GM12891 (cell line): ENCODE measurements around the genes POLR3H, SREBF2 and NAGA.

DNA sequence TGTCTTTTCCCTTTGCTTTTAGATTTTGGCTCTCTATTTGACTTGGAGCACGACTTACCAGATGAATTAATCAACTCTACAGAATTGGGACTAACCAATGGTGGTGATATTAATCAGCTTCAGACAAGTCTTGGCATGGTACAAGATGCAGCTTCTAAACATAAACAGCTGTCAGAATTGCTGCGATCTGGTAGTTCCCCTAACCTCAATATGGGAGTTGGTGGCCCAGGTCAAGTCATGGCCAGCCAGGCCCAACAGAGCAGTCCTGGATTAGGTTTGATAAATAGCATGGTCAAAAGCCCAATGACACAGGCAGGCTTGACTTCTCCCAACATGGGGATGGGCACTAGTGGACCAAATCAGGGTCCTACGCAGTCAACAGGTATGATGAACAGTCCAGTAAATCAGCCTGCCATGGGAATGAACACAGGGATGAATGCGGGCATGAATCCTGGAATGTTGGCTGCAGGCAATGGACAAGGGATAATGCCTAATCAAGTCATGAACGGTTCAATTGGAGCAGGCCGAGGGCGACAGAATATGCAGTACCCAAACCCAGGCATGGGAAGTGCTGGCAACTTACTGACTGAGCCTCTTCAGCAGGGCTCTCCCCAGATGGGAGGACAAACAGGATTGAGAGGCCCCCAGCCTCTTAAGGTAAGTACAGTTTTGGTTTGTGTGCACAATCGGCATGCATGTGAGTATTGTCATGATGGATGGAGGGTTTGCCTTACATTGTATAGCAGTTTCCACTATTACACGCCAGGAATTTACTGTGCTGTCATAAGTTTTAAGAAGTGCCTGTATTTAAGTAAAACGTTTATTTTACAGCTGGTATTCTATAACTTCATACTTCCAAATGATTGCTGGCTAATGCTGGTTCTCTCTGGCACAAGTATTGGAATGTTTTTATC is 25.0 kb downstream of the EP300 start:
- RRBS: no CpG with 5 or more reads among the region's 10 CpGs

DNA sequence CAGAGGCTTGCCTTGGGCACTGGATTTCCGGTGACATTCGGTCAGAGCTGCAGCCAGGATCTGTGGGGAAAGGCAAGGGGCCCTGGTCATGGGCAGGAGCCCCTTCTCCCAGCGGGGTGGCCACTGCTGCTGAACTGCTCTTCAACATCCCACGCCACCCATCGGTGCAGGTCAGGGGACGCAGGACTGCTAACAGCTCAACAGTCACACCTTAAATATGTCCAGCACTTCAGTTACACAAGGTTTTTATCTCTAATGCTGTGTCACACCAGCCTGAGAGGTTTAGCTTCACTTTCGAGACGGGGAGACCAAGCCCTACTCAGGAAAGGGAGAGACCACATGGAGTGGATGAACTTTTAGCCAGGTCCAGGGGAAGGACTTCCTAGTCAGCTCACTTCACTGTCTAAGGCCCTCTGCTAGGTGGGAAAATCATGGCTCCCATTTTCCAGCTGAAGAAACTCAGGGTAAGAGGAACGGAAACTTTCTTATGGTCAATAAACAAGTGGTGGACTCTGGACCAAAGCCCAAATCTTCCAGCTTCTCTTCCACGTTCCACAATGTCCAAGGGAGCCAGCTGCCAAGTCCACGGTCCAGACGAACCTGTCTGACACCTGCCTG is 20.9 kb upstream of the CHADL start:
- RRBS: no CpG with 5 or more reads among the region's 12 CpGs

- RRBS: no CpG with 5 or more reads among the region's 5 CpGs
These were observed 37.3 kb upstream of the TEF start for GRCh38 chr22:41344463-41344872.

DNA sequence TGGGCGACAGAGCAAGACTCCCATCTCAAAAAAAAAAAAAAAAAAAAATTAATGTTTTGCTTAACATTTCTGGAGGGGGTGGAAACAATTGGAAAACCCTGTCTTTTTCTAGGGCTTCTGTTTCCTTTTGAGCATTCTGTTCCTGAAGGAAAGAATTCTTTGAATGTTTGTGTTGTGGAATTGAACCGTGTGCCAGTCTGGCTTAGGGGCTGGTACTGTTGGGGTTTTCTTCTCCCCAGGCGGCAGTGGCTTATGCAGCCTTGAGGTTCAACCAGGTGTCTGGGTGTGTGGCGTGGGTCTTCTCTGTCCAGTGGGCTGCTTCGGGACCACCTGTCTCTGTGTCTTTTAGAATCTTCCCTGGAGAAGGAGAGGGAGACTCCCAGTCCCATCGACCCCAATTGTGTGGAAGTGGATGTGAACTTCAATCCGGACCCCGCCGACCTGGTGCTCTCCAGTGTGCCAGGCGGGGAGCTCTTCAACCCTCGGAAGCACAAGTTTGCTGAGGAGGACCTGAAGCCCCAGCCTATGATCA is 12.1 kb downstream of the TEF start:
- RRBS: no CpG with 5 or more reads among the region's 11 CpGs

DNA sequence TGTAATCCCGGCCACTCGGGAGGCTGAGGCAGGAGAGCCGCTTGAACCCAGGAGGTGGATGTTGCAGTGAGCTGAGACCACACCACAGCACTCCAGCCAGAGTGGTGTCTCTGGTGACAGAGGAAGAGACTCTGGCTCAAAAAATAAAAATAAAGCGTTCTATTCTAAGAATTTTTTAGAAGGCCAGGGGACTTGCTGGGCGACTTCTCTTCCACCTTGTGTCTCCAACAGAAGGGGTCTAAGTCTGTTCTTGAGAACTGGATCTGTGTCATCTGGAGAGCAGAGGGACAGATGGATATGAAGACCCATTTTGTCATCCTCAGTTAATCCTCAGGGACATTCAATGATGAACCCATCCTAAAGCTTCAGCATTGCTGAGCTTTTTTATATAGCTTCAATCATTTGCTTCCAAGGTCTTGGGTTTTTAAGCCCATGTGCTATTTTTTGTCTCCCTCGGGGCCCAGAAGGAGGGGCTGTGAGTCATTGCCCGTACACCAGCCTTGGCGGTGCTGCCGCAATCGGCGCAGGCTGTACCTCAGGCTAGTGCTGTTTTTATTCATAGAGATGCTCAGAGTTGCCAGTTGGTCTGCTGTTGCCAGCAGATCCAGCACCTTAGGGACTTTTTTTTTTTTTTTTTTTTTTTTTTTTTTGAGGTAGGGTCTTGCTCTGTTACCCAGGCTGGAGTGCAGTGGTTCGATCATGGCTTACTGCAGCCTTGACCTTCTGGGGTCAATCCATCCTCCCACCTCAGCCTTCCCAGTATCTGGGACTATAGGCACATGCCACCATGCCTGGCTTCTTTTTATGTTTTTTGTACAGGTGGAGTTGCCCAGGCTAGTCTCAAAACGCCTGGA is 35.4 kb downstream of the ACO2 start:
- RRBS: no CpG with 5 or more reads among the region's 13 CpGs

GRCh38 chr22:41543906-41545162 is at the start of gene POLR3H:
TSS of gene POLR3H (minus strand) at chr22:41544470.
- RRBS: 1% methylated on average over 15 of the region's 94 CpGs

GRCh38 chr22:41695116-41696420 is 3.7 kb upstream of the MEI1 start:
- RRBS: no CpG with 5 or more reads among the region's 12 CpGs

GRCh38 chr22:41833057-41833393 is at the start of gene SREBF2:
TSS of gene SREBF2 (plus strand) at chr22:41833105.
- RRBS: under 1% methylated on average over 13 of the region's 42 CpGs

DNA sequence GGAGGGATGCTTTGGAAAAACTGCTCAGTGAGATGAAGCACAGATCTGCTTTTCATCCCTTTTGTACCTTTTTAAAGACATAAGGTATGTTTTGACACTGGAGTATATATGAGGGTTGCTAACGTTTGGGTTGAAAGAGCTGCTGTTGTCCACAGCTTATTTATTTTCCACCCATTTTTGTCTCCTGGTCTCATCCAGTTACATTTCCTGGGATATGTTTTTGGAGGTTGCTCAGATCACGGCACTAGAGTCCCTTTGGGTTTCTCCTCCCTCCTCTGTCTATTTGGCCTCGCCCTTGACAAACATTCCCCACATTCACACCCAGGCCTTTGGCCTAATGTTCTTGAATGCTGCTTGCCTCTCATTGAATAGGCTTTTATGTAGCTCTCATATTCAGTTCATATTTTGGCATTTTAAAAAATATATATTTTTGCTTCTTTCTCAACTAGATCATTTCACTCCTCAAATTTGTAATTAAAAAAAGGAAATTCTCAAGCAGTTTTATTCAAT is 8.4 kb downstream of the SREBF2 start:
- RRBS: no CpG with 5 or more reads among the region's 3 CpGs

DNA sequence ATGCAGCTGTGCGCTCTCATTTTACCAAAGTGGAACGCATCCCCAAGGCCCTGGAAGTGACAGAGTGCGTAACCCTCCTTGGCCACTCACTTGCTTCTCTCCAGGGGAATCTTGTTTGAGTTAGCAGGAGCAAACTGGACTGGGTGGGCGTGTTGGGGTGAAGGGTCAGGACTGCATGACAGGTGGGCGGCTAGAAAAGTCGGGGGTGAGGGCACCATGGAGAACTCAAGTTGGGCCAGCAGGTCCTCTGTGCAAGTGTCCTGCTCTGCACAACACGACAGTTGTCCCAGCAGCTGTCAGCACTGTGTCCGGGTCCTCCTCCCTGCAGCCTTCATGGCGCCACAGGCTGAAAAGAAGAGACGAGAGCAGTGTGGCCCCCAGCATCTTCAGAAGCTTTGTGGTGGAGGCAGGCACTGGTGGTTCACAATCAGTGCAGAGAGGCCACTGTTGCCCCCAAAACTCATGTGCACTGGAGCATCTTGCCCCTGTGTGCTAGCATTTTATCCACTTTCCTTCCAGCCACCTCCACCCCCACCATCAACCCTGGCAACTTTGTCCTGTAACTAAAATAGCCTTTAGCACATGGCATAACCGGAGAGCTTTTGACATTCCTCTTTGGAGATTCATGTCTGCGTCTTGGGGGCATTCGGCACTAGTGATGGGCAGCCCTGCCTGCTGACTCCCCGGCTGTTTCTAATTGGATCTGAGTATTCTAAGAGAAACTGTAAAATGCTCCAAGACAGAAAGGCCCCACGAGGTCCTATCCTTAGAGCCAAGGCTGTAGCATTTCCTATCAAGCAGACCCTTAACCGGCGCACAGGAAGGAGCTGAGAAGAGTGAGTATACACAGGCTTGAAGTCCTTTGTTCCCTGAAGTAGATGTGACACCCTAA is 15.9 kb downstream of the SHISA8 start:
- RRBS: 96% methylated on average over 2 of the region's 17 CpGs

DNA sequence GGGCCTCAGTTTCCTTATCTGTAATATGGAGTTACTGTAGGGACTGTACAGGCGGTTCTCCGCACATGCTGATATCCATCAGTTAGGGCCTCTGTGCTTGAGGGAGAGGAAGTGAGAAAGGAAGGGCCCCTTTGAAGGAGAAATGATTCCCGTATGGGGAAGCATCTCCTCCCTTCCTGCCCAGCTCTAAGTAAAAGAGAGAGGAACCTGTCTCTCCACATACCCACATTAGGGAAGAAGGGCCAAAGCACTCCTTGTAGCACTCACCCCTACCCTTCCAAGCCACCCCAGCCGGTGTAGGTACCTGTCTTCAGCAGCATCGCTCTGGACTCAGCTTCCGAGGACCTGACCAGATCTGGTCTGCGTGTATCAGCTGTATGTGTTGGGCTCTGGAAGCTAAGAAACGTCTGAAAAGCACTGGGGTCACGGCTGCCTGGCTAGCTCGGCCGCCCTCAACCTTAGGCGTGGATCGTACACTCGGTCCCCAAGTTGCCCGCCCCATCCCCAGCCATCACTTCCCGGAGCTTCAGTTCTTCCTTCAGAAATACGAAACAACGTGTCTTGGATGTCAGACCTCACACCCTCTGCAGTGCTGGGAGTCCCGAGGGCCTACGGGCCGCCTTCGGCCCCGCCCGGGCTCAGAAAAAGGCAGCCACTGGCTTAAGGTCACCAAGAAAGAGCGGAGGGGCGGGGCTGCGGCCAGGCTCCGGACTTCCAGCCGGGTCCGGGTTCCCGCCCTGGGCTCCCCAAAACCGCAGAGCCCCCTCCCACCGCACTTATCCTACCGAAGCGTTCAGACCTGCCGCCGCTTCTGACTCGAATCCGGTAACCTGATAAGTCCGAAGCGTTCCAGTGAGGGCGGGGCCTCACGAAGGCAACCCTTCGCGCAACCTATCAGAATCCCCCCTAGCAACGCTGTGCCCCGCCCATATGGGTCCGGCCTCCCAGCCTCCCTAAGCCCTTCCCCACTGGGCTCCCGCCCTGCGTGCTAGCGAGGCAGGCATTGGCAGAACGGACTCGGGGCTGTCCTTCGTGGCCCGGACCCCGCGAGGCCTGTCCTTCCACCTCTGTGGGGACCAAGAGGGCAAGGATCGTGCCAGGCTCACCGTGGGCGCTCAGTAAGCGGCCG is at the start of gene NAGA:
Gene NAGA (minus strand): TSS at position 835 of the 1,129 bp plus-strand sequence.
- RRBS: 3% methylated on average over 17 of the region's 62 CpGs

- RRBS: no CpG with 5 or more reads among the region's 3 CpGs
These were observed 29.8 kb upstream of the CYP2D6 start for GRCh38 chr22:42160319-42160805.

- RRBS: no CpG with 5 or more reads among the region's 18 CpGs
These were observed 30.5 kb upstream of the CYP2D6 start for GRCh38 chr22:42160806-42161736.

DNA sequence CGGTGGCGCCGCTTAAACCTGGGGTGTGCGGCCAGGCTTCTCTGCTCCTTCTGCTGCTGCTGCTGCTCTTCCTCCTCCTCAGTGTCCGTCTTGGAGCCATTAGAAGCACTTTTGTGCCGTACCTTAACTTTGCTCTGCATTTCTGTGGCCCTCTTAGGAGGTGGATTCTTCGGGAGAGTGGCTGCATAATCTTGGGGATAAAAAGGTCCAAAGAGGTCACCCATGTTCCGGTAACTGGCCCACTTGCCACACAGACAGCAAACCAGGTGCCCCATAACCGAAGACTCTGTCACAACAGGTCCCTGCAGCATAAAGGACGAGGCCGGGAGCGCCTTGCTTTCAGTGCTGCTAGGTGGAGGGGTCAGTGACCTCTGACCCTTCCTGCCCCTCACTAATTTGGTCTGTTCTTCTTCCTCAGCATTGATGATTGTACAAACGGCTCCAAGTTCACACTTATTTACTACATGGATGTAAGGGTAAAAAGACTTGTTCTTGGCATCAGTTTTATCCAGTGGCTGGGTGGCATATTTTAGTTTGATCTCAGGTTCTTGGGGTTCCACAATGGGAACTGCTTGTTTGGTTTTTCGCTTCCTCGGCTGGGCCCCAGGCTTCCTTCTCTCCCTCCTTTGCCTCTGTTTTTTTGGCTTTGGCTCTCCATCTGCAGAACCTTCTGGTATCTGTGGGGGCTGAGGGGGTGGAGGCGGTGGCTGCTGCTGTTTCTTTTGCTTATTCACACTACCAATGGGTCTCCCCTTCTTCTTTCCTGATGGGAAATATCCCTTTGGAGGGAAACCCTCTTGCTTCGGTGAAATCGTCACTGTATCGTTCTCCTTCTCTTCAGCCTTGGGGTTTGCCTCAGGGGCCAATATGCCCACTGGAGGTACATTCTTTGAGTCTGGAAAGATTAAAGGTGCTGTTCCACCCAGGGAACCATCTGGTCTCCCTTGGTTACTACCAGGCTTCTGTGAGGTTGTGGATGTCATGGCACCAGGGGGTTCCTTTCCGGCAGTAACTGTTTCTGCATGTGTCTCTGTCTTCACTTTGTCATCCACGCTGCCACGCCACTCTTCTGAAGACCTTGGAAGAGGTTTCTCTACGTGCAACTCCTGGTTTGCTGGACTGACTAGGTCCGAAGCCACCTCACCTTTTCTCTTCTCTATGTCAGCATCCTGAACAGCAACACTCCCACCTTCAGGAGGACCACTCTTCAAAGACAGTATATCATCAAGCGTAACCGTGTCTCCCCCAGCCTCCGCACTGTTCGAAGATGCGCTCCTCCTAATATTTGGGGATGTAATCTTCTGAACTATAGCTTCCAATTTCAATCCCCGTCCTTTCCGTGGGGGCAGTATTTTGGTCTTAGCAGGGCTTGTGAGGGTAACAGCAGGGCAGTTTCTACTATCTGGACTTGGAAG is 60.0 kb downstream of the TCF20 start:
- RRBS: 94% methylated on average over 3 of the region's 31 CpGs

DNA sequence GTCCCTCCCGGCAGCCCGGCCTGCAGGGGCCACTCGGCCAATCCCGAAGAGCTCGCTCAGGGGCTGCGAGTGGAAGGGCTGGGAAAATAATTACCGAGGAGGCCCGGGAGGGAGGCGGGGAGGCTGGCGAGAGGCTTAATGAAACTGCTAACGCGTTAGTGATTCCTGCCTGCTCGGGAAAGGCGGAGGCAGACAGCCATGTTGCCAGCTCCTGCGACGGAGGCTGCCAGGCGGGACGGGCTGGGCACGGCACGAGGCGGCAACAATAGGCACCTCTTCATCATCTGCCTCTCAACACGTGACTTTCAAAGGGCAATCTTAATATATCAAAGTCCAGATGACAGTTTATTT is 68.0 kb upstream of the TCF20 start:
- RRBS: 75% methylated on average over 5 of the region's 22 CpGs

DNA sequence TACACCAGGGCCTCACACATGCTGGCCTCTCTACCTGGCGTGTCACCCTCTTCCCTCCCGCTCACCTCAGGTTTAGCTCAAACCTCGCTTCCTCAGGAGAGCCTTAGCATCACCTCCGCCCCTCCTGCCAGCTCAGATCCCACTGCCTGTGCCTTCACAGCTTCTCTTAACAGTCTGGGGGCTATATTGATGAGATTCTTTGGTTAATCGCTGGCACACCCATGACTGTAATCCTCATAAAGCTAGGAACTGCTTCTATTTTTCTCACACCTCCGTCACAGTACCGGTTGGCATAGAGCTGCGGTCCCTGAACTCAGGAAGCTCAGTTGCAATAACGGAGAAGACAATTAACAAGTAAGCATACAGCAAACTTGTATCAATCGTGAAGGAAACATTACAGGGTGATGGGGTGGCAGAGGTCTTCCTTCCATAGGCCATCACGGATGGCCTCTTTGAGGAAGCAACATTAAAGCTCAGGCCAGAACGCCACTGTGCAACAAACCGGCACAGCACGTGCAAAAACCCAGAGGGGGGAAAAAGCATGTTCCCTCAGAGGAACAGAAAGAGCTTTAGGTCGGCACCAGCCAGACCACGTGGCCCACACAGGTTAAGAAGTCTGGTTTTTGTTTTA is 27.1 kb downstream of the SERHL2 start:
- RRBS: no CpG with 5 or more reads among the region's 16 CpGs

GRCh38 chr22:42642058-42642395 is 1.6 kb upstream of the ATP5MGL start:
- RRBS: no CpG with 5 or more reads among the region's 4 CpGs

- RRBS: 17% methylated on average over 2 of the region's 45 CpGs
These were observed 28.3 kb downstream of the A4GALT start for GRCh38 chr22:42691933-42693139.

DNA sequence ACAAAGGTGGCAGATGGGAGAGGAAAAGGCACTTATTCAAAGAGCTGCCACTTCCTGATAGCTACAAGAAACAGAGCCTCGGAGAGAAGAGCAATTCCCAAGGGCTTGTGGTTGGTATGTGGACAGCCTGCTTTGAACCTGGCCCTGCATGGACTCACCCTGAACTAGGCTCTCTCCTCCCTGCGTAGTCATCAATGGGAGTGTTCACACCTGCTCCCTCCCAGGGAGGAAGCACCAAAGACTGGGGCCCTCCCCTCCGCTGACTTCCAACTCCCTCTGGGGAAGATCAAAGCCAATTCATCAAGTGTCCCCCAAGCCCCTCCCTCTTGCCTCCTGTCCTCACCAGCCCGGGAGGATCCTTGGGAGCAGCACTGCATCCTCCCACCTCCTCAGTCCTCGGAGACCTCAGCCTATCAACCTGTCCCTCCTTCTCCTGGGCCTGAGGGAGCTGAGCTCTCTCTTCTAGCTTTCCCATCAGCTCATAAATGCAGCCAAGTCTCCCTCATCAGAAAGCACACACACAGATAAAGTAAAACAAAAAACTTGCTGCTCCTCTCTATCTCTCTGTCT is 3.4 kb downstream of the A4GALT start:
- RRBS: no CpG with 5 or more reads among the region's 5 CpGs

- RRBS: 92% methylated on average over 1 of the region's 9 CpGs
These were observed 51.5 kb downstream of the ARFGAP3 start for GRCh38 chr22:42805462-42806111.